Jurkat, Clone E6-1 (cell line): ENCODE results near the genes RAB11FIP2 and FAM204A.

DNA sequence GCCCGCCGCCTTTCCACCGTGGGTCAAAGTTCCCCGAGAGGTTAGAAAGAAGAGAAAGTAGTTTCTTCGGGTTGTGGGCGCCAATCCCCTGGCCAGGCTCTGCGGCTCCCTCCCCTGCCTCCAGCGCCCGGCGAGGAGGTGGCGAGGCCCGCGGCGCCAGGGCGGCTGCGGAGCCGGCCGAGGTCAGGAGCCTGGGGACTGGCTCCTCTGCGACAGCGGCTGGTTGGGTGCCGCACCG is 2.6 kb downstream of the EMX2 start:
- RRBS: no CpG with 5 or more reads among the region's 22 CpGs

GRCh38 chr10:118046534-118047175 is at the start of gene RAB11FIP2:
Gene RAB11FIP2, minus strand, starts transcription at chr10:118046941.
- RRBS: 2% methylated on average over 16 of the region's 72 CpGs

GRCh38 chr10:118341322-118342653 is at the start of gene FAM204A:
Gene FAM204A, minus strand, starts transcription at chr10:118342324.
- RRBS: 3% methylated on average over 11 of the region's 52 CpGs

DNA sequence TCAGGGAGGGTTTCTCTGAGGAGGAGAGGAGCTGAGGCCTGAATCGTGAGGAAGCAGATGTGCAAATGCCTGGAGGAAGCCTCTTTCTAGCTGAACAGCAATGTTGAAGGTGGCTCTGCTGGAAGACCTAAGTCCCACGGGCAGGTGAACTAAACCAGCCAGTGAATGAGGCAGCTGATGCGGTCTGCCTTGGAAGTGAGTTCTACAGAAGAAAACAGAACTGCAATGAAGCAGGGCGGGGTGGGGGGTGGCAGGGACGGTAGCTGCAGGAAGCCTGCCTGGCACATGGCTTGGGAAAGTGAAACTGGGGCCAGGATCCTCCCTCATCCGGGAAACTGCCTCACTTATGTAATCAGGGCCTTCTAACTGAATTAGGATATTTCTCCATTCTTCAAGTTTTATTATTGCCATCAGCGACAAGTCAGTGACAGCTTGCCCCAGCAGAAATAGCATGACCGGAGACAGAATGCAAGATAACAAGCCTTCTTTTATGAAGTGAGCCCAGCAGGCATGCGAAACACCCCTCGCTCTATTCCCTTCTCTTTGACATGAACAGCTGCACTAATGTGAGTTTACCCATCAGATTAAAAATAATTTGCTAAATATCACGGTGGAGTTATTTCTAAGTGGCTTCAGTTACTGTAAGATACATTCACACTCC is 77.4 kb upstream of the CACUL1 start:
- RRBS: no CpG with 5 or more reads among the region's 11 CpGs

GRCh38 chr10:119033900-119034854 is 4.7 kb downstream of the NANOS1 start:
- RRBS: no CpG with 5 or more reads among the region's 14 CpGs

GRCh38 chr10:119079609-119080582 is 721 bp downstream of the EIF3A start:
- RRBS: 1% methylated on average over 32 of the region's 58 CpGs

DNA sequence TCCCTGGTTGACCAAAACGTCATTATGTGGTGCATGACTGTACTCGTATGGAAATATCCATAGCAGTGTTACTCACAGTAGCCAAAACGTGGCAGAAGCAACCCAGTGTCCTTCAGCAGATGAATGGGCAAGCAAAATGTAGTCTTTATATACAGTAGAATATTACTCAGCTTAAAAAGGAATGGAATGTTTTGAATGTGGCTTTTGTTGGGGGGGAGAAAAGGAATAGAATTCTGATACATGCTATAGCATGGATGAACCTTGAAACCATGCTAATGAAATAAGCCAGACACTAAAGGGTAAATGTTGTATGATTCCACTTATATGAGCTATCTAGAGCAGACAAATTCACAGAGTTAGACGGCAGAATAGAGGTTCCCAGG is 30.3 kb downstream of the SFXN4 start:
- RRBS: no CpG with 5 or more reads among the region's 4 CpGs

DNA sequence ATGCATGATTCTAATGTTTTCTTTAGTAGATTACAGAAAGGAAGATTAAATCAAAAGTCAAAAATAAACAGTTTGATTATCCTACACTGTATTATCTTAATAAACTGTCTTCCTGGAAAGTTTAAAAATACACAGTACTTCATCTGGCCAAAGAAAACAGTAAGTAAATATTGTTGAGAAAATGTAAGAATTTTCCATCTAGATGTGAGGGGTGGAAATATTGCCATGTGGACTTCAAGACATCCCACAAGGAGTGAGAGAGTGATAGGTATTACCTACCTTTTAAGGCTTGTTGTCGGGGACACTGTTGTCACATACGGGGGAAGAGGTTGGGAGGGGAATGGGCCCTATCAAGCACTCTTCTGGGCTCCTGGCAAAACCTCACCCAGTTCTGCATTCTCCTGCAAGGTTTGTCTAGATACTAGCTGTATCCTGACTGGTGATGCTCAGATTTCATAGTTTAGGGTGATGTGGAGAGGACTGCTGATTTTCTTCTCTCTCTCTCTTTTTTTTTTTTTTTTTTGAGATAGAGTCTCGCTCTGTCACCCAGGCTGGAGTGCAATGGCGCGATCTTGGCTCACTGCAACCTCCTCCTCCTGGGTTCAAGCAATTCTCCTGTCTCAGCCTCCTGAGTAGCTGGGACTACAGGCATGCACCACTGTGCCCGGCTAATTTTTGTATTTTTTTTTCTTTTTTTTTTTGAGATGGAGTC is 18.0 kb downstream of the GRK5 start:
- RRBS: no CpG with 5 or more reads among the region's 6 CpGs

GRCh38 chr10:119251627-119252451 is 44.5 kb downstream of the GRK5 start:
- RRBS: no CpG with 5 or more reads among the region's 14 CpGs

GRCh38 chr10:119315588-119316023 is 108.2 kb downstream of the GRK5 start:
- RRBS: no CpG with 5 or more reads among the region's 9 CpGs

DNA sequence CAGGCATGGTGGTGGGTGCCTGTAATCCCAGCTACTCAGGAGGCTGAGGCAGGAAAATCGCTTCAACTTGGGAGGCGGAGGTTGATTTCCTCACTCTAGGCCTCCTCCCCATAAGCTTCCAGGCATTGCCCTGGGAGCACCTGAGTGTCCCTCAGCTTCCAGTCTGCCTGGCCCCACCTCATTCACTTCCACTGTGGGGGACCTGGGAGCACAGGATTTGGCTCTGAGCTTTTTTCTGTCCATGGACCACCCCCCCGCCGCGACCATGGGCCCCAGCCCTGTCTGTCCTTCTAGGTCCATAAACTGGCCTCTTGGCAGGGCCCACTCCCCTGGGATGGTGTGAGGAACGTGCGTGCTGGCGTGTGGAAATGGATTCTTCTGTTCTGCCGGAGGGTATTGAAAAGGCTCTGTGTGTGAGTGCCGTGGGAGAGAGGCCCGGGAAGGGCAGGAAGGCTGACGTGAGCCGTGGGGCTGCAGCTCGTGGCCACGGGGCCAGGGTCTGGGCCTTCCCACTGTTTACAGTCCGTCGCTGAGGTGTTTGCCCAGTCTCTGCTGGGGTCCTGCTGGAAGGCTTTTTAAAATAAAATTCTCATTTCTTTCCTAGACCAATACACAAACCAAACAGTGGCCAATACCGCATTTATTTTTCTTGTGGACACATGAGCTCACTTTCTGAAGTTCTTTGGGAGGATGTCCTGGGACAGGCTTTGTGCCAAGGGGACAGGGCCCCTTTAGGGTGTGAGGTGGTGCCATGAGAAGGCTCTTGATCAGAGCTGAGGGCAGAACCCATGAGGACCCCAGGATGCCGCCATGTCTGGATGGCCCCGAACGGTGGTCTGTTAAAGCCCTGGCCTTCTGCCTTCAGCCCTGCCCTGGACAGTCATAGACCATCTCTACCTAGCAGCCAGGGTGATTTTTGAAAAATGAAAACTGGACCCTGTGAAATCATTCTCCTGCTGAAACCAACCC is 123.8 kb downstream of the GRK5 start:
- RRBS: no CpG with 5 or more reads among the region's 21 CpGs

- RRBS: 96% methylated on average over 5 of the region's 21 CpGs
Measured at GRCh38 chr10:119370890-119371643, 163.7 kb downstream of the GRK5 start.

- RRBS: no CpG with 5 or more reads among the region's 28 CpGs
Measured at GRCh38 chr10:119441837-119442870, 100.4 kb downstream of the RGS10 start.

- RRBS: no CpG with 5 or more reads among the region's 19 CpGs
Measured at GRCh38 chr10:119516377-119517036, 26.0 kb downstream of the RGS10 start.

- RRBS: no CpG with 5 or more reads among the region's 7 CpGs
Measured at GRCh38 chr10:119526782-119527188, 15.7 kb downstream of the RGS10 start.

DNA sequence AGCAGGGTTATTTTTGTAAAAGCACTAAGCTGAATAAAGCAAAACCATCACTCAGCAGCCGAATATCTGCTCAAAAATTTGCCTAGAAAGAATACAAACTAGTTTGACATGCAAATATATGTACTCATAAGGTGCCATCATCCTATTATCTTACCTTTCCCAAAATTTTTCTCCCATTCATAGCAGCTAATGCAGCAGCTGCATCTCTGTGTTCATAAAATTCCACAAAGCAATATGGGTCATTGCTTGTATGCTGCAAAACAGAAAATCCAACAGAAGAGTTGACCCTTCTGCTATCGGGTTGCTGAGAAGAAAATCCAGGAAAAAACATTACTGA is 14.5 kb downstream of the TIAL1 start:
- RRBS: no CpG with 5 or more reads among the region's 2 CpGs

- RRBS: no CpG with 5 or more reads among the region's 5 CpGs
Measured at GRCh38 chr10:119586366-119587137, 10.2 kb downstream of the TIAL1 start.

GRCh38 chr10:119658101-119659115 is 7.2 kb downstream of the BAG3 start:
- RRBS: no CpG with 5 or more reads among the region's 22 CpGs

GRCh38 chr10:119676252-119677480 is 25.5 kb downstream of the BAG3 start:
- RRBS: no CpG with 5 or more reads among the region's 14 CpGs

- RRBS: no CpG with 5 or more reads among the region's 5 CpGs
Measured at GRCh38 chr10:119678550-119679091, 27.4 kb downstream of the BAG3 start.